Measurements from ENCODE around the gene CNRIP1.

DNA sequence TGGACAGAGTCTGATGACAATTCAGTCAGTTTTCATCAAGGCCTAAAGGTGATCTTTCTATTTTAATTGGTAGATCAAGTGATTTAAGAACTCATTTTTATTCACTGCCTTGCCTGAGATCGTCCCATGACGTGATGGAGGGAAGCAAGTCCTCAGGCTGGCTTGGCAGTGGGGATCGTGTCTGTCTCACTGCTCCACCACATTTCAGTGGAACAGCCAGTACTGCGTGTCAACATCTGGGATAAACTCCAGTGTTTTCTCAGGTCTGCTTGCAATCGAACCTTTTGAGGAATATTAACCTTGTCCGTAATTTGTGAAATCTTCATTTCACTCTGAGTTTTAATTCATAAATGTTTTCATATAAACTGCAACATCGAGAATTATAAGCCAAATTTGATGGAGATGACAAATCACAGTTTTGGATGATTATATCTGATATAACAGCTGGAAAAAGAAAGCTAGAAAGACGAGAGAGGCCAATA is 414.6 kb upstream of the SPRED2 start:
- RRBS, result no CpG with 5 or more reads among the region's 8 CpGs

DNA sequence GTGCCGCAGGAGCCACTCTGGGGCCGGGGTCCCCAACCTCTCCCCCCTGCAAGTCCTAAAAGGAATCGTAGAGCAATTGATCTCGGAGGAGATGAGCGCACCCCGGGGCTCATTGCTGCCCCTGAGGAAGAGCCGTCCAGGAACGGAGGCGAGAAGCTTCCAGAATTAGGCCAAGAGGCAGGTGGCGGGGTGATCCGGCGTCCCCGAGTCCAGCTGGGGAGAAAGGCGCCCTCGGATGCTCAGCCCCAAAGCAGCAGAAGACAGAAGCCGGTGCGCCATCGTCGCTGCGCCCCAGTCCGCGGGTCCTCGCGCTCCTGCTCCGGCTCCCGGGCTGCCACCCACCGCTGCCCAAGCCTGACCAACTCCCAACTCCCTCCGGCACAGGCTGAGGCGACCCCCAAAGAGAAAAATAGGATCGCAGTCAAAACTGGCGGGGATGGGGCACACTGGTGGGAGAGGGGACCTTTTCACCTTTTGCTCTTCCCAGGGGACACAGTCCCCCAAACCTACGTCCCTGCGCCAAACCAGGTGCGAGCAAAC is 8.6 kb upstream of the MEIS1 start:
- RRBS, result 21% methylated on average over 24 of the region's 34 CpGs

DNA sequence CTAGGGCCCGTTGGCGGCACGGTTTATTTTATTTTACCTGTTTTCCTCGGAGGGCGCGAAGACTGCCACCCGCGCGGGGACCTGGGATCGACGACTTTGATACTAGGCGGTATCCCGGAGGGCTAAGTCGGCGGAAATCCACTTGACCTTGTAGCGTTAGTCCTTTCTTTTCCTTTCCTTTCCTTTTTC is 10.6 kb downstream of the MEIS1 start:
- RRBS, result no CpG with 5 or more reads among the region's 16 CpGs

GRCh38 chr2:66446954-66447262 is 12.0 kb downstream of the MEIS1 start:
- RRBS, result no CpG with 5 or more reads among the region's 7 CpGs

DNA sequence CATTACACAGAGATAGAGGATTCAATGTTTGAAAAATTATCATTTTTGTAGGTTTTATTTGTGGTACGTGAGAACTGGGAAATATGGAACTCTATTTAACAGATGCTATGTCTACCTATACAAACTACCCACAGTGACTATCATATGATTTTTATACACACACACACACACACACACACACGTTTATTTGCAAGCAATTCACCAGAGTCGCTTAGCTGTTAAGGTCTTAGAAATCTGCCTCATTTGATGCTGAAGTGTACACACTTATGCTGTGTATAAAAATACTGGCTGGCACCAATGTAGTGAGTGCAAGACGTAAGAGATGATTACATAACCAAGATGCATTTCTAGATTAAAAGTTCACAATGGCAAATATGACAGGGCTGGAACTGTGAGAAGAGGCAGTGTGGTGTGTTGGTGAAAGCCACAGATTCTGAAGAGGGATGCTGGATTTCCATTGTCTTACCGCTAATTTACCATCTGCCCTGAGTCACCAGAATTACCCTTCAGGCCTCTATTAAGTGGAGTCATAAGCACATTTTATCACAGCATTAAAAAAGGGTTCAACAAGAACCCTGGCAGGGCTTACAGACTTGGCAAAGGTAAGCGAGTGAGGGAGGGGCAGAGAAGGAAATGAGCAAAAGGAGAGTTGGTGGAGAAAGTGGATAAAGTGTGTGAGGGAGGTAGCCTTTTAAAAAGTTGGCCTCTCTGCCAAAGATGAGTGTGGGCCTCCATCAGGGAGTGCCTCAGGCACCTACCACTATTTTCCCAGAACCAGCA is 21.3 kb downstream of the MEIS1 start:
- RRBS, result no CpG with 5 or more reads among the region's 6 CpGs

DNA sequence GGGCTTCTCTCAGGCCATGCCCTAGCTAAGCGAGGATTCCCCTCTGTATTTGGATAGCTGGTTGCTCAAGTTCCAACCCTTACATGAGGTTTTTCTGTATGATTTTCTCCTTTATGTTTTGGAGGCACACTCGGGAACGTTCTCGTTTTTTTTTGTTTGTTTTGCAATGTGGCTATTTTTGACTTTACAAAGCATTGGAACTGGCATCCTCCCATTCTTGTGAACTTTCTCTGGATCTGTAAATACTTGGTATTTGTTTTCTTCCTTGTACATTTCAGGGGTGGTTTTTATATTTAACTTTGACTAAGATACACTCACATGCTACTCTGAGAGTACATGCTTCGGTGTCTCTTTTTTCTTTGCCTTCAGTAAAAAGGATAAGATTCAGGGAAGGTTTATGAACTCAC is 61.7 kb downstream of the MEIS1 start:
- RRBS, result no CpG with 5 or more reads among the region's 5 CpGs

- RRBS, result 2% methylated on average over 6 of the region's 58 CpGs
Measured at GRCh38 chr2:66581295-66582112, 146.6 kb downstream of the MEIS1 start.

DNA sequence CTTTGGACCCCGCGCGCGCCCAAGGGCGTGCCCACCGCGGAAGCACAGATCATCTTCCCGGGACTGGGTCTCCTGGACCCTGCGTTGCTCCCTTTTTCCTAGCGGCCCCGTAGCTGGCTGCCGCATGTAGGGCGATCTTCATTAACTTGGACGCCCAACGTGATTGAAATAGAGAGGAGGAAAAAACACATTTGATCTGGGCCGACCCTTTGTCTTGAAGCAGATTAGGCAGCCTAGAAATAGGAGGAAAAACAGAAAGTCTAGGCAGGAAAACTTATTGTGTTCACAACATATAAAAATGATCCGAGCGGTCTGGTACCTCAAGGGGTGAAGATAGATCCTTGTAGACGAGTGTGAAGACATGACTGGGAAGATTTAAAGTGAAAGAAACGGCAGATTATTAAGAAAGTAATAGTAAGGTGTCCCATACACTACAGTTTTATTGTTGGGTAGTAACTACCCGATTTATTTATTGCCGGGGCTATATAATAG is 147.2 kb downstream of the MEIS1 start:
- RRBS, result no CpG with 5 or more reads among the region's 22 CpGs

- RRBS, result no CpG with 5 or more reads among the region's 3 CpGs
Measured at GRCh38 chr2:66694990-66695380, 260.1 kb downstream of the MEIS1 start.

GRCh38 chr2:66696317-66696863 is 261.5 kb downstream of the MEIS1 start:
- RRBS, result no CpG with 5 or more reads among the region's 7 CpGs

DNA sequence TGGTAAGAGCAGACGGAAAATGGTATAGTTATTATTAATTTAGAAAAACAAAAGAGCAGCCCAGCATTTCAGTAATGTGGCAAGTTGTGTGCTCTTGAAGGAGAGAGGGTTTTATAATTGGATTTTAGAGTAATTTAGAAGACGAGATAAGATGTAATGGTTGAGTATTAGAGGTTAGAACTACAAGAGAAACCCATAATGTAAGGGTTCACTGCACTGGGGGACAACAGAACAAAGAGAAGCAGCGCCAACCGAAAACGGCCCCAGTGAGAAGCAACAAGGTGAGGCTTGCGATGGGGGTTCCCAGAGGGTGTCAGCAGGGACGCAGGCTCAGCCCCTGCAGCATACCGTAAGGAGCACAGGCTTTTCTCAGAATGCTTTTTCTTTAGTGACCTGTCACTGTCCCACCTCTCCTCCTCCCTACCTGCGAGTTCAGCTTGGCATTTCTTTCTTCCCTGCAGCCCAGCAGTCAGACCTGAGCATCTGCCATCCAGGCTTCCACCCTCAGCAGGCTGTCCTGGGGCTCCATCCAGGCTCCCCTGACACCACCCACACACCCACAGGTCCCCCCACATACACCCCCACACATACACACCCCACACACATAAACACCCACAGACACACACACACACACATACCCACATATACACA is 183.8 kb upstream of the ETAA1 start:
- RRBS, result no CpG with 5 or more reads among the region's 9 CpGs

DNA sequence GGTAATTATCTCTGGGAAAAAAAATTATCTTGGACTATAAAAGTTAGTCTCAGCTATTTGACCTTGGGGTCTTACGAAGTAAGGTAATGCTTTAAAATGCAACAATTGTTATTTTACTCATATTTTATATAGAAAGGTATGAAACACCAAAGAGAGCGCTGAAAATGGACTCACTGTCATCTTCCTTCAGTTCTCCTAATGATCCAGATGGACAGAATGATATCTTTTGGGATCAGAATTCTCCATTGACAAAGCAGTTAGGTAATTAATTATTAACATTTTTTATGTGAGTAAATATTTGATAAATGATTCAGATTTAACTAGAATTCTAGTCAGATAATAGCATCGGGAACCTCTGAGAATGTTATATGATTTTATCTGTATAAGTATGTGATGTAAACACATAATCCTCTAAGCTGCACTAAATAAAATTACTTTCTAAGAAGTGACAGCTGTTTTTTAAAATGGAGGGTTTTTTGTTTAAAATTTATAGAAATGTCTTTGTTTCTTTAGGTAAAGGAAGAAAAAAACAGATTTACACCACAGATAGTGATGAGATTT is 2.0 kb downstream of the ETAA1 start:
- RRBS, result no CpG with 5 or more reads among the region's 3 CpGs

GRCh38 chr2:68182972-68183747 is 25.5 kb downstream of the PNO1 start:
- RRBS, result no CpG with 5 or more reads among the region's 2 CpGs

DNA sequence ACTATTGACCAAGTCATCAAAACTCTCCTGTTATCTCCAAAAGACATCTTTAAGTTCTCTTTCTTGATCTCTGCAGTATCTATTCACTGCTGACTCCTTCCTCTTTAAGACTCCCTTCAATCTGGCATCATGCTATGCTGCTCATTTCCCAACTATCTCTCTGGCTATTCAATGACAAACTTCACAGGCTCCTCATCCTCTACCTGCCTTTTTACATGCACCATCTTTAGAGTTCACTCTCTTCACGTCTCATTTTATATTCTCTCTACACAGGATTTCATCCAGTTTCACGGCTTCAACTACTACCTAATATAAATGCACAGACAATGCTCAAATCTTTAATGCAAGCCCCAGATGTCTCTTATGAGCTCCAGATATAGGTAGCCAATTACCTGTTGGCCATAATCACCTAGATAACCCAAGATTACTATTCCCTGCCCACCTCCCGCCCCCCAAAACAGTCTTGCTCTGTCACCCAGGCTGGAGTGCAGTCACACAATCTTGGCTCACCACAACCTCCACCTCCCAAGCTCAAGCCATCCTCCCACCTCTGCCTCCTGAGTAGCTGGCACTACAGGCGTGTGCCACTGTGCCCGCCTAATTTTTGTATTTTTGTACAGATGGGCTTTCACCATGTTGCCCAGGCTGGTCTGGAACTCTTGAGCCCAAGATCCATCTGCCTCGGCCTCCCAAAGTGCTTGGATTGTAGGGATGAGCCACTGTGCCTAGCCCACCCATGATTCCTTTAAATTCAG is 5.6 kb downstream of the PPP3R1 start:
- RRBS, result no CpG with 5 or more reads among the region's 6 CpGs

DNA sequence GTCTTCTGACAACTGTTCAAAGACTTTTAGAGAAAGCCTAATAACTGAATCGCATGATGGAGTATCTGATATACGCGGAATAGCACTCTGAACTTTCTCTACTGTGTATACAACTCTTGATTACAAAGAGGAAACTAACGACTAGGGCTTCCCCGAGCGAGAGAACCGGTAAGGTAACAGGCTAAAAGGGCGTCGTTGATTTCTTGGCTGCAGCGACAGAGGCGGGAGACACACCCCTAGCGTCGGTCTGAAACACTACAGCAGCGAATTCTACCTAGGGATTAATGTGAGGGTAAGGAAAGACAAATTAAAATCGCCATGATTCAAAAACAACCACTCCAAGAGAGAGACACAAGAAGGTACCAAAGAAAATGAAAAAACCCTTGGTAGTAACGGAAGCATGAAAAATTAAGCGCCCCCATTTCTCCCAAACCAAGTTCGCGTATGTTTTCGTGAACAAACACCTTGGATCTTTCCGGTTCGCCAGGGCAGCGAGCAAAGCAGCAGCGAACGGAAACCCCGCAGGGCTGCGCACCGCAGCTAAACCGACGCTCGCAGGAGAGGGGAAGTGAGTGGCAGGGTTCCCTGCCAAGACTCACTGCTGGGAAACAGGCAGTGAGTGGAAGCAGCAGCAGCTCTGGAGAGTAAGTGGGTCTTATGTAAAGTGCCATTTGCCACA is 1.2 kb downstream of the PPP3R1 start:
- RRBS, result no CpG with 5 or more reads among the region's 31 CpGs

GRCh38 chr2:68290777-68291244 is 28.9 kb downstream of the CNRIP1 start:
- RRBS, result no CpG with 5 or more reads among the region's 5 CpGs

GRCh38 chr2:68318512-68319301 is 1.0 kb downstream of the CNRIP1 start:
- RRBS, result 4% methylated on average over 2 of the region's 33 CpGs

GRCh38 chr2:68319302-68320024 is at the start of gene CNRIP1:
CNRIP1 (minus strand) TSS chr2:68319949.
- RRBS, result 2% methylated on average over 44 of the region's 70 CpGs

DNA sequence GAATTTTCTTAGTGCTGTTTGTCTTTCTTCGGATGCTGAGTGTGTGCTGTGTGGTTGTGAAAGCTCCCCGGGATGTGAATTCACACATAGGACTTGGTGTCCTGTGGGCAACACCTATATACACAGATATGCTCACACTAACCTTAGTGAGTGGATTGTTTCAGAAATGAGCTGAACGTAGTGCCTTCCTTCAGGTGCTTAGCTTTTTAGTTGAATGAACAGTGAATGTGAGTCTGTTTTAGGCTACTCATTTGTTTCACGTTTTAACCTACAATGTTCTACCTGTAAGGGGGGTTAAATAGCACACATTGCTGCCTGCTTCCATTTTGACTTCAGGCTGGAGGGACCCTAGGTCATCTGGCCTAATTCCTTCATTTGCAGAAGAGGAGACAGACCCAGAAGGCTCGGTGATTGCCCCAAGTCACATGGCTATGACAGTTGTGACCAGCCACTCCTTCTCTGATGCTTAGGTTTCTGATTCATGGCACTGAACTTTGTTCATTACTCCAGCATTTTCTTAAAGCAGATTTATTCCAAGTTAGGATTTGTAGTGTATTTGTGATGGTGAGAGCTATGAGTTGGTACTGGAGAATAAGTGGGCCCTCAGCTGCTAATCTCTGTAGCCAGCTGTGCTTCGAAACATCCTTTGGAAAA is 1.1 kb downstream of the PLEK start:
- RRBS, result no CpG with 5 or more reads among the region's 6 CpGs

GRCh38 chr2:68420130-68420560 is 46.9 kb downstream of the FBXO48 start:
- RRBS, result no CpG with 5 or more reads among the region's 2 CpGs

Measured in hTERT-HM (cell line).